Right common carotid artery plus branches (tissue), 1 donor: Measurements from ENCODE around the genes TEKT1, DLG4, GABARAP, TNK1, SLC35G6 and TNFSF13.

DNA sequence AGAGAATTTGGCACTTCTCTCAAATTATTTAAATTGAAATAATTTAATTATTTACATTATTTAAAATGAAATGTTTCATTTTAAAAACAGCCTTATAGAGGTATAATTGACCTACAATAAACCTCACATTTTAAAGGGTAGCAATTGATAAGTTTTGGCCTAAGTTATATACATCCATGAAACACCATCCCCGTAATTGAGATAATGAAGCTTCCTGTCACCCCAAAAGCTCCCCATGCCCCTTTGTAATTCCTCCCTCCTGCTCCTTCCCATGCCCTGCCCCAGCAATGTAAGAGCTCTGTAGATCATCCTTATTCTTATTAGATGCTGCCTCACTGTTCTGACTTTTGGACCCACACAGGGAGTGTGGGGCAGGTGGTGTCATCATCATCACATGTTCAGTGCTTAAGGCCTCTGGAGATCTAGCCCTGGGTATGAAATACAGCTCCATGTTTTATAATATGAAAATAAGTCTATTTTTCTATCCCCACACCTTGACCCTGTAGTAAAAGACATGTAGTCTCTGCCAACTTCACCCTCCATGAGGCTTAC, 1.8 kb downstream of the XAF1 start:
- PRO-cap = no peak

GRCh38 chr17:6831128-6832321, at the start of gene TEKT1:
Gene TEKT1 (minus strand): TSS chr17:6831729.
- PRO-cap = no peak

- PRO-cap = no peak
These were observed 5.0 kb downstream of the CLEC10A start for GRCh38 chr17:7074985-7075523.

- PRO-cap = bidirectional peak, plus-strand start at chr17:7205069, minus-strand start at chr17:7204973; bidirectional peak, plus-strand start at chr17:7205288, minus-strand start at chr17:7205161
These were observed 12.5 kb downstream of the DLG4 start for GRCh38 chr17:7204617-7205579.

- PRO-cap = bidirectional peak, plus-strand start at chr17:7214643, minus-strand start at chr17:7214412
These were observed 3.3 kb downstream of the DLG4 start for GRCh38 chr17:7213750-7214946.

GRCh38 chr17:7217053-7218121, at the start of gene DLG4:
Gene DLG4 (minus strand): TSS chr17:7217627.
- PRO-cap = bidirectional peak, plus-strand start at chr17:7217714, minus-strand start at chr17:7217609

DNA sequence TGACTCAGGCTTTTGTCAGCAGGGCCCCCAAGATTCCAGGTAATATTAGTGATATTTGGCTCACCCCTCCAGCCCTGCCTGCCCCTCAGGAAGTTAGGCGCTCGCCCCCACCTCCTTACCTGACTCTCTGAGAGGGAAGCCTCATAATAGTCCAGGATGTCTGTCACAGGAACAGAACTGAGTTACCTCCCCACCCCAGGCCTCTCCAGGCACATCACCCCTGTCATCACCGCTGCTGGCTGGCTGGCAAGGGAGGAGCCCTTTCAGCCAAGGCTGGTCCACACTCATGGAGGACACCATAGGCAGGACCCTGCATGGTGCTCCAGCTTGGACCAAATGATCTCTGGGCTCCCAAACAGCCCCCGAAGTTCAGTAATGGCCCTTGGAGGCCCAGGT, 693 bp upstream of the DLG4 start:
- PRO-cap = no peak

GRCh38 chr17:7241999-7242913, at the start of gene GABARAP:
Gene GABARAP (minus strand): TSS chr17:7242449.
- PRO-cap = bidirectional peak, plus-strand start at chr17:7242174, minus-strand start at chr17:7242191; bidirectional peak, plus-strand start at chr17:7242207, minus-strand start at chr17:7242232; bidirectional peak, plus-strand start at chr17:7242550, minus-strand start at chr17:7242429

DNA sequence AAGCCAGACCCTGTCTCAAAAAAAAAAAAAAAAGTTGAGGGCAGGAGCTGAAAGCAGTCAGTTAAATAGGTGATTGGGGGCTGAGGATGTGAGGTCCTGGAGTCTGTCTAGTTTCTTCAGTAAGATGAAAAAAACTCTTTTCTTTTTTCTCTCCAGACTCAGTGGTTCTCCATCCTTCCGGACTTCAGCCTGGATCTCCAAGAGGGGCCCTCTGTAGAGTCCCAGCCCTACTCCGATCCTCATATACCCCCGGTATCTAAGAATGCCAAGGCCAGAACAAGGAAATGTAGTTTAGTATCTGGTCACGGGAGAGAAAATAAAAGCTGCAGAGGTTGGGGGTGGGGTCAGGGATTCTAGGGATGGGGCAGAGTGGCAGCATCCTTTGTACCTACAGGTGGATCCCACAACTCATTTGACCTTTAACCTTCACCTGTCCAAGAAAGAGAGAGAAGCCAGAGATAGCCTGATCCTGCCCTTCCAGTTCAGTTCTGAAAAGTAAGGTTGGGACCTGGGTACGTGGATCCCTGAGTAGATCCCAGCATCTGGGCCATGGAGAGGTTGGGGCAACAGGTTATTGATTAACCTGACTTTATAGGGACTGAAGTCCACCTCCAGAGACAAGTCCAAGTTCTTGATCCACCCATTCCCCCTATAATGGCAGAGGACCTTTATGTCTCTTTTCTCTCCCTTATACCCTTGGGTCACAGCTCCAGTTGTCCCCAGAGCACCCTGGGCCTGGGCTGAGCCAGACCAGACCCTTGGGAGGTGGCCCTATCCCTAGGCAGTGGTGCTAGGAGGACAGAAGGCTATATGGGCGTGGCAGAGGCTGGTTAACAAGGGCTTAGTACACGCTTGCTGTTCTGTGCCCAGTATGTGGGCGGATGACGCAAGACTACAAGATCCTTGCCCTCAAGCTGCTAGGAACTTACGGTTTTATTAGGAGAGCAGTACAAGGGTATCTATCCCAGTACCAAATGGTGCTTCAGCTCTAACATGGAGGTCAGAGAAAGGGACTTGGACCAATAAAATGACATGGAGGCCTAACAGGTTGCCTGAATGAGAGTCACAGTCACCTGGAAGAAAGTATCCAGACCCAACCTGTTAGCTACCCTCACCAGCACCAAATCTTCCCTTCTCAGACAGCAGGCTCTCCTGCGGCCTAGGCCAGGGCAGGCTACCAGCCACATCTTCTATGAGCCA, 3.4 kb downstream of the CLDN7 start:
- PRO-cap = no peak

DNA sequence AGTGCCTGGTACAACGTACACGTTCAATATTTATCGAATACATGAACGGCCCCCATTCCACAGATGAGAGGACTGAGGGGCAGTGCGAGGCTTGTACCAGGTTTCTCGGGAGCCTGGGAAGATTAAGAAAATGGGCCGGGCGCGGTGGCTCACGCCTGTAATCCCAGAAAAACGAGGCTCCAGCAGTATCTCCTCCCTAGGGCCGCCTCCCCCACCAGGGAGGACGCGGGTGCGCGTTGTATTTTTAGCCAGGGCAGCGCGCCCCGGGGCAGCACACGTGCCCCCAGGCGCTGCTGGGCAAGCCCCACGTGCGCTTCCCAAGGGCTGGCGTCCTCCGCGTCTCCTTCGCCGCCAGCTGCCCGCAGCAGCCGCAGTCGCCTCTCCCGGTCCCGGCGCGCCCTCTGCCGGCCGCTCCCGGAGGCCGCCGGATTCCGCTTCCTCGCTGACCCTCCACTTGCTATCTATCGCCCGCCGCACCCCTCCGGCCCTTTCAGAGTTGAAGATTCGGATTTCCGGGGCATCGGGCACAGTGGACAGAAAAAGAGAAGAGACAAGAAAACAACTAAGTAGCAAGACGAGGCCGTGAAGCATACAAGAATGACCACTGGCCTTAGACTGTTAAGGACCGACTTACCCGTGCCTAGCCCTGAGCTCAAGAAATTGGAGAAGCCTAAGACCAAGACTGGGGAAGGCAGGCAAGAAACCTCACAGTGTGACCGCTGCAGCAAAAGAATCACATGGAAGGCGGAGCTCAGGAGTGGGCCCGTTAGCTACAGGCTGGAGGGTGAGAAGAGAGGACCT, 1.9 kb upstream of the YBX2 start:
- PRO-cap = unidirectional peak, minus-strand start at position 173 of the sequence; unidirectional peak, minus-strand start at position 216 of the sequence

- PRO-cap = no peak
These were observed 718 bp upstream of the GPS2 start for GRCh38 chr17:7315757-7316399.

DNA sequence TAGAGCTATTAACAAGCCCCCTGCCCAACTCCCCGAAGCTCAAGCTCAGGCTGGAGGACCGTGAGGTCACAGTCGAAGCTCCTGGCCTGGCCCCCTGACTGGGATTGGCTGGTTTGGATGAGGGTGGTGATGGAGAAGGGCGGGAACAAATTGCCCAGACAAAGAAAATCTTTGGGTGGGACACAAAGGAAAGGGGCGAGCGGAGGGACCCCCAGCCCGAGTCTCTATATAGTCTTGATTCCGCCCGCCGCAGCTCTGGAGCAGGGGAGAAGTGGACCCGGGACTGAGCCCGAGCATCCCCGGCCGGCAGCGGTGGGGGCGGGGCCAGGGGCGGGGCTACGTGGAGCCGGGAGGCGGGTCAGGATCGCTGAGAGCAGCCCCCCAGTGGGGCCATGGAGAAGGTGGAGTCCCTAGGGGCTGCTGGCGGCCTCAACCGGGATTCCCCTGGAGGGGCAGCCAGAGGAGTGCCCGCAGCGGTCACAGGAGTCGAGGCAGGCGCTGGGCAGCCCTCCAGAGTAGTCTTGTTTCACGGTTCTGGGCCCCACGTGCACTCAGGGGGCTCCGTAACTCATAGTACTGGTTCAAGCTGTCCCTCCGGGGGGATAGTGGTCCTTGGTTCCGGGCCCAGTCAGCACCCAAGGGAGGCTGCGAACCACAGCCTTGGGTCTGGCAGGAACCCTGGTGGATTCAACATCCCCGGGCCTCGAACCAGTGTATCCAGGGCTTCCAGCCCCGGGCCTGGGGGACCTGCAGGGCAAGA, 1.1 kb upstream of the NEURL4 start:
- PRO-cap = bidirectional peak, plus-strand start at position 377 of the sequence, minus-strand start at position 42 of the sequence

DNA sequence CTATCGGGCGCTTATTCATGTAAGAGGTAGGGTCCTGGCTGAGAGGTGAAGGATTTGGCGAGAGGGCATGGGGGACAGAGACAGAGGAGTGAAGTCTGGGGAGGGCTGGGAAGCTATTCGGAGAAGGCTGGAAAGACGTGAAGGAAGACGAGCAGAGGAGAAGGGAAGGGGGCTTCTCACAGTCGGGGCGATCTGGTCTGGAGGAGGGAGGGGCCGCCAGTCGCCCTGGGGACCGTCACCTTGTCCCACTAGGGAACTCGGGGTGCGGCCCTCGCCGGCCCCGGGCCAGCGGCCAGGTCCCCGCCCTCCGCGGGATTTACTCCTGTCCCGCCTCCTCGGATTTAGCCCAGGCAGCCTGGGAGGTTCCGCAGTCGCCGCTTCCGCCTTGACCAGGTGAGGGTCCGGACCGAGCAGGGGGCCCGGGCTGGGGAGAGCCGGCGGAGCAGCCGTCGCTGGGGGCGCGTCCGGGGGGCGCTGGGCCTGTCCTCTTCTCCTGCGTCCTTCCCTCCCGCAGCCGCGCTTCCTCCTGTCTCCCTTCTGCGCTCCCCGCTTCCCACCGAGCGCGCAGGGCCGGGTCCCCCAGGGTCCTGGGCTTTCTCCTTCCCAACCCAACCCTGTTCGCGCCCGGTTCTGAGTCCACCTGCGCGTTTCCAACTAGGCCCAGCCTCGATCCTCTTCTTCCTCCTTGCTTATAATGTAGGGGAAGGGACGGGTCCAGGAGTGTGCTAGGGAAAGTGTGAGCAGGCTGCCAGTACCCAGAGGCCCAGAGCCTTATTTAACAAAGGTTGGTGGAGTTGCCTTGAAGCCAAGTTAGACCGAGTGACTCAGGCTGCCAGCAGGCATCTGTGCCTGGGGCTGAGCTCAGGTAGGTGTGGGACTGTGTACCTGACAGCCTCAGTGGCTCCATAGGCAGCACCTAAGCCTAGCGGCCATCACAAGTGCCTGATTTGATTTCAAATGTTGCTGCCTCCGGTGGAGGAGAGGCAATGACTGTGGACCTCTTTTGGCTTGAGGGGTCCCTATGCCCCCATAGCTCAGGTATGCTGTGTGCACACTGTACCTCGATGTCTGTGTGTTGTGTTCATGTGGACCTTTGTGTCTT, at the start of gene TNK1:
Gene TNK1 (plus strand): TSS at position 368 of the 1,102 bp plus-strand sequence.
- PRO-cap = bidirectional peak, plus-strand start at position 370 of the sequence, minus-strand start at position 290 of the sequence

DNA sequence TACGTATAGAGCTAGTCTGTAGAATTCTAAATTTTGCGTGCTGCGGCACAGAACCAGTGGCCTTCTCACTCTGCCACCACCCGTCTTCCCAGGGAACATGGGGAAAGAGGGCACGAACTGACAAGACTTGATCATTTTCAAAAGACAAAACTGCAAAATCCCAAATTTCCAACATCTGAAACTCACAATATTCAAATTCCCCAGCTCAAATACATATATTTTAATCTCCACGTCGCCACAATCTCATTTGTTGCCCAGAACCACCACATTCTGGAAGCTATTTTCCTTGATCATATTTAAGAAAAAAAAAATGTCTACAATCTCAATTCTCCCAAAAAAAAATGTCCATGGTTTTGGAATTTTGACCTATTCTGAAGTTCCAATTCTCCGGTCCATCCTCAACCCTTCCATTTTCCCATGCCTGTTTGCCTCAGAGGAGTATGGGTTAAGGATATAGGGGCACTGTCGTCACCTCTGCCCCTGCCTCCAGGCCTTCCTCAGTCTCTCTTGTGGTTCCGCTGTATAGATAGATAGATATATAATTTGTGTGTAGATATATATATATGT, 14.7 kb downstream of the CHRNB1 start:
- PRO-cap = no peak

GRCh38 chr17:7460059-7460459, 15.2 kb downstream of the CHRNB1 start:
- PRO-cap = no peak

DNA sequence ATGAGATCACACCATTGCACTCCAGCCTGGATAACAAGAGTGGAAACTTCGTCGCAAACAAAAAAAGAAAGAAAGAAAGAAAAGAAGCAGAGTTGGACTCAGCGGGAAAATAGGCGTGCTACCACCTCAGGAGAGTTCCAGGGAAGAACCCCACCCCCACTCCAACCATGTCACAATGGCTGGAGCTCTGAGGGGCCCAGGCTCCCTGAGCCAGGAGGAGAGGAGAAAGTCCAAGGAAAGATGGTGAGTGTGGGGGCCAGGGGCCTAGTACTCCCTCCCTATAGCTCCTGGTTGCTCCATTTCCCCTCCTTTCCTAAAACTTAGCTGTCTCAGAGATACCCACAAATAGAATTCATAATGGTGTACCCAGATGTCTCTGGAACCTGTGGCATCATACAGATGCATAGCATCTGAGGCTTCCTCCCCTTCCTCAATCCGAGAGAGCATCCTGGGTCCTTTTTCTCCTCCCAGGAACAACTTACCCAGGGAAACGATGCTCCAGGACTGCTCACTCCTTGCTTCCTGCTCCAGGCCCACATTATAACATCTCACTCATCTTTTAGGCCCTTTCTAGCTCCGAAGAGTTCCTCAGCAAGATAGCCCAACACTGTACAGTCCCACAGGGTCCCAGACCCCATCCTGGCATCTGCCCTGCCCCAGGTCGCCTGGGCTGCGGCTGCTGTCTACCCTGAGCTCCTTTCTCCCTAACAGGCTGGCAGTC, at the start of gene SLC35G6:
Gene SLC35G6 (plus strand): TSS at position 170 of the 721 bp plus-strand sequence.
- PRO-cap = no peak

- PRO-cap = no peak
These were observed 26.9 kb downstream of the SLC35G6 start for GRCh38 chr17:7507947-7508664.

- PRO-cap = no peak
These were observed 30.1 kb downstream of the SLC35G6 start for GRCh38 chr17:7511384-7511788.

DNA sequence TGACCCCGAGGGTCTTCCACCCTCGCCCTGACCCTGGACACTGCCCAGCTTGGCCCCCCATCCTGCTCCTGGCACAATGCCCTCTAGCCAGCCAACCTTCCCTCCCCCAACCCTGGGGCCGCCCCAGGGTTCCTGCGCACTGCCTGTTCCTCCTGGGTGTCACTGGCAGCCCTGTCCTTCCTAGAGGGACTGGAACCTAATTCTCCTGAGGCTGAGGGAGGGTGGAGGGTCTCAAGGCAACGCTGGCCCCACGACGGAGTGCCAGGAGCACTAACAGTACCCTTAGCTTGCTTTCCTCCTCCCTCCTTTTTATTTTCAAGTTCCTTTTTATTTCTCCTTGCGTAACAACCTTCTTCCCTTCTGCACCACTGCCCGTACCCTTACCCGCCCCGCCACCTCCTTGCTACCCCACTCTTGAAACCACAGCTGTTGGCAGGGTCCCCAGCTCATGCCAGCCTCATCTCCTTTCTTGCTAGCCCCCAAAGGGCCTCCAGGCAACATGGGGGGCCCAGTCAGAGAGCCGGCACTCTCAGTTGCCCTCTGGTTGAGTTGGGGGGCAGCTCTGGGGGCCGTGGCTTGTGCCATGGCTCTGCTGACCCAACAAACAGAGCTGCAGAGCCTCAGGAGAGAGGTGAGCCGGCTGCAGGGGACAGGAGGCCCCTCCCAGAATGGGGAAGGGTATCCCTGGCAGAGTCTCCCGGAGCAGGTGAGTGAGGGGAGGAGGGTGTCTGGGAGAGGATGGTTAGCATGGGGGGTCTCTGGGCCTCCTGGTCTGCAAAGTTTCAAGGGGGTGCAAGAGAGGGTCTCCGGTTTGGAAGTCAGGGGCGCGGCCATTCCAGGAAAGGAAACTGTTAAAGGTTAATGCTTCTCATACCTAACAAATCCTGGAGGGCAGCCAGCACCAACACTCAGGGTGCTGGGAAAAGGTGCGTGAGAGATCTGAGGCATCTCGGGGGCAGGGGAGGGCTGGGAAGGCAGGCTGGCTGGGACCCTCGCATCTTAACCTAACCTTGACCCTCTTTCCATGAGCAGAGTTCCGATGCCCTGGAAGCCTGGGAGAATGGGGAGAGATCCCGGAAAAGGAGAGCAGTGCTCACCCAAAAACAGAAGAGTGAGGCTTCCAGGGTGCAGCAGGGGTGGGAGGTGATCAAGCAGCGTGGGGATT, at the start of gene TNFSF13:
Gene TNFSF13 (plus strand): TSS at position 159 of the 1,165 bp plus-strand sequence.
- PRO-cap = unidirectional peak, plus-strand start at position 159 of the sequence

GRCh38 chr17:7565116-7565344, 3.3 kb downstream of the SENP3 start:
- PRO-cap = no peak